Body of pancreas (tissue), 2 donors: Measurements from ENCODE around the gene RCAN3.

GRCh38 chr1:23793280-23793754 lies 2.4 kb downstream of the LYPLA2 start:
- PRO-cap, result no peak
- RAMPAGE, long total RNA, 2 experiments, result no peak in any of the 2 experiments

- PRO-cap, result no peak
- RAMPAGE, long total RNA, 2 experiments, result no peak in any of the 2 experiments
Measured at GRCh38 chr1:23866925-23867171, 1.2 kb downstream of the FUCA1 start.

GRCh38 chr1:23868843-23869172 lies 718 bp upstream of the FUCA1 start:
- PRO-cap, result no peak
- RAMPAGE, long total RNA, 2 experiments, result no peak in any of the 2 experiments

DNA sequence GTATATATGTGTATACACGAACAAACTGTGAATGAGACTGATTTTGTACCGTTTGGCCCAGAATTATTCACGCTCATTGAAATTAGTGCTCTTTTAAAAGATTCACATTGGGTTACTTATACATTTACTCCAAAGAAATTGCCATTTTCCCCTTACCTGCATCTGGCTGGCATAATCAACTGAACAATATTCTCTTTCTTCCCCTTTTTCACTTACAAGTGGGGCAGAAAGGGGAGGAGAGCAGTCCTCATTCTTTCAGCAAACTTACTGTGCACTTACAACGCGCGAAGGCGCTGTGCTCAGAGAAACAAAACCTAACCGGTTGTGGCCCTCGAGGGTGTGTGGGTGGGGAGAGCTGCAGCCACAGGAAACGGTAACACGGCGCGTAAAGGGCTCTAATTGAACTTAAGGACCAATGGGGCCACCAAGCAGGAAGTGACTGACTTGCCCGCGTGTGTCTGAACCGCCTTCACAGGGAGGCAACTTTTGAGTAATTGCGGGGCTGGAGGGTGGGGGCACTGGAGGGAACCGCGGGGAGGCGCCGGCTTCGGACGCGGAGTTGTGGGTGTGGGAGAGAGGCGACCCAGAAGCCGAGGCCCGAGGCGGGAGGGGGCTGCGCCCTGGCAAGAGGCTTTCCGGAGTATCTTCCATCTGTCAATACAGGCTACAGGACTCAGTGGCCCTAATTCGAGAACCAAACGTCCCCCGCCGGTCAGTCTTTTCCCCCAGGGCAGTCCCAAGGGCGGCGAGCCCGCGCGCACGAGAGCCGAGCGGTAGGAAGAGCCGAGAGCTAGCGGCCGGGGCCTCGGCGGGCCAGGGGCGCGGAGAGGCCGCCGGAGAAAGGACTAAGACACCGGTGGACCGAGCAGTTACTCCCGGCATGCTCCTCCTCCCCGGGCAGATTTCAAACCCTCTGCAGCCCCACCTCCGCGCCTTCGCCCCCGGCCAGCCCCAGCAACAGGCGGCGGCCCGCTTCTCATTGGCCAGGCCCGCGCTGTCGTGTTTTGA lies 557 bp upstream of the PNRC2 start:
- PRO-cap, result bidirectional peak, plus-strand start at position 521 of the sequence, minus-strand start at position 372 of the sequence; bidirectional peak, plus-strand start outside the sequence, minus-strand start at position 877 of the sequence
- RAMPAGE, long total RNA, 2 experiments, result no peak in any of the 2 experiments

GRCh38 chr1:23976201-23977250 lies 3.6 kb downstream of the SRSF10 start:
- PRO-cap, result no peak
- RAMPAGE, long total RNA, 2 experiments, result no peak in any of the 2 experiments

- PRO-cap, result no peak
- RAMPAGE, long total RNA, 2 experiments, result no peak in any of the 2 experiments
Measured at GRCh38 chr1:24015673-24016406, 35.7 kb upstream of the SRSF10 start.

DNA sequence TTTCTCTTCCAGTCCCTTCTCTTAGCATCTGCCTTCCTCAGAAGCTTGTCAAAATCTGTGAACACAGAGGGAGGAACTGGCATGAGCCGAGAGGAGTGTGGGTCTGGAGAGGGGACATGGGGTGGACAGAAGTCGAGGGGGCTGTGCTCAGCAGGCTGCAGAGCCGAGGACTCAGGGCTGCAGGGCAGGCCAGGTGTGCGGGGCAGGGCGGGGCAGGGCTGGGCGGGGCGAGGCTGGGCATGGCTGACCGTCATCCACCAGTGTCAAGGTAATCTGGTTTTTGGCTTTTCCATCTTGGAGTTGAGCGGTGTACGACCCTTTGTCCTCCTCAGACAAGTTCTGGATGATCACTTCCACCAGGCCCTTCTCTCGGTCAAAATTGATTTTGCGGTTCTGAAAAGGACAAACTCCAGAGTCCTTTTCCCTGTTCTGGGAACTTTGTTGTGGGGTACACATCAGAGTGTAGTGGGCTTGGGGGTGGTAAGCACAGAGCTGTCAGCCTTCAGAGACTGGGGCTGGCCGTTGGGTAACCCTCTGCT lies 43.9 kb downstream of the MYOM3 start:
- PRO-cap, result no peak
- RAMPAGE, long total RNA, 2 experiments, result no peak in any of the 2 experiments

- PRO-cap, result no peak
- RAMPAGE, long total RNA, 2 experiments, result no peak in any of the 2 experiments
Measured at GRCh38 chr1:24089998-24090854, 21.7 kb downstream of the MYOM3 start.

GRCh38 chr1:24119825-24121056 lies 8.3 kb upstream of the MYOM3 start:
- PRO-cap, result bidirectional peak, plus-strand start at chr1:24120280, minus-strand start at chr1:24120221; bidirectional peak, plus-strand start at chr1:24120705, minus-strand start at chr1:24120421
- RAMPAGE, long total RNA, 2 experiments, result no peak in any of the 2 experiments

DNA sequence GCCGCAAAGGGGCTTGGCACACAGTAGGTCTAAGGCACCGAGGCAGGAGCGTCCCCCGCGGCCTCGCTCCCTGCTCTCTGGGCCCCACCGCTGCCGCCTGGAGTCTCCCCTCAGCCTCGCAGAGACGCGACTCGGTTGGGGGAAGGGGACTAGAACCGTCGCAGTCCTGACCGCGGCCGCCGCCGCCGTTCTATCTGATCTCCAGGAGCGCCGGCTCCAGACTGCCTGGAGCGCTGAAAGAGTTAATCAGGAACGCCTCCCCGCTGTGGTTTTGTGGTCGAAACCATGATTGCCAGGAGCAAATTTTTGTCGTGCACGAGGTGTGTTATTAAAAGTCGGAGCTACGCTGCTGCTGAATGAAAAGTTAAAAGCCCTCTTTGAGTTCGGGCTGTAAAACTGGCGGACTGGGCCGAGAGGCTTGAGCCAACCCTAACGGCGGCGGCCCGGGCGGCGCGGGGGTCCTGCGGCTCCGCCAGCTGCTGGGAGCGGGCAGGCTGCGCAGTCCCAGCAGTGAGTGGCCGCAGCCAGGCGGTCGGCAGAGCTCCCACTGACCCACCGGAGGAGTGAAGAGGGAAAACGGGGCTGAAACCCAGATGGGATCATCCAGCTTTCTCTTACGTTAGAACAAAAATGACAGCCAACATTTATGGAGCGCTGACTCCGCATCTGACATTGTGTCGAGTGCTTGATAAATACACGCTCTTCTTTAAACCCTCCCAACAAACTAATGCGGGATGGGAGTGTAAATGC lies 3.2 kb downstream of the GRHL3 start:
- PRO-cap, result unidirectional peak, minus-strand start at position 192 of the sequence
- RAMPAGE, long total RNA, 2 experiments, result no peak in any of the 2 experiments

DNA sequence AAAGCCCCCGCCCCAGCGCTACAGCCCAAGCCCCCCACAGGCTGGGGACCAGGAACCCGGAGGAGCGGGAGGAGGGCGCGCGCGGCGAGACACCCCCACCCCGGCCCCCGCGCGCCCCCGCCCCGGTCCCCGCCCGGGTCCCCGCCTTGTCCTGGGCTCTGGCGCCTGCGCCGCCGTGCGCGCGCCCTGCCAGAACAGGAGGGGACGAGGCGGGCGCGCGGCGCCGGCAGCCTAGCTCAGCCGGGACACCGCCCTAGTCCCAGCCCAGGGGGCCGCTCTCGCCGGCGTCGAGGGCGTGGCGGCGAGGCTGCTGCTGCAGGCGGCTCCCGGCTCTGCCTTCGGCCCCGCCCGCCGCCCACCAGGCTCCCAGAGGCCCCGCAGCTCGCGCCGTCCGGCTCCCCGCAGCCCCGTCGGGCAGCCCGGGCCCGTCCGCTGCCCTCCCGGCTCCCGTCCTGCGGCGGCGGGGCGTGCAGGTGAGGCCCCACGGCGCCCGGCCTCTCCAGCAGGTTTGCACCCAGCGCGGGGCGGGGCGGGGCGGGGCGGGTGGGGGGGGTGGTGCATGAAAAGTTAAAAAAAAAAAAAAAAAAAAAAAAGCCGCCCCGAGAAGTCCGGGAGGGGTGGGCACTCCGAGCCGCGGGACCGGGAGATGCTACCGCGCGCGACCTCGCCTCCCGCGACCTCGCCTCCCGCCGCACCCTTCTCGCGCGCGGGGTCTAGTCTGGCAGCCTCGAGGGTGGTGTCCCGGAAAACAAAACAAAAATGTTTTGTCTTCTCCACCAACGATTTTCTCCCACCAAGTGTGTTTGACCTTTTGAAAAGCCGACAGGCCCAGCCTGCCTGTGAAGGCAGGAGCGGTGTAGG lies at the start of gene RCAN3:
TSS of gene RCAN3 (plus strand) at position 192 of the 861 bp plus-strand sequence.
- PRO-cap, result bidirectional peak, plus-strand start at position 192 of the sequence, minus-strand start at position 196 of the sequence; bidirectional peak, plus-strand start at position 629 of the sequence, minus-strand start at position 454 of the sequence
- RAMPAGE, long total RNA, 2 experiments, result no peak in any of the 2 experiments

DNA sequence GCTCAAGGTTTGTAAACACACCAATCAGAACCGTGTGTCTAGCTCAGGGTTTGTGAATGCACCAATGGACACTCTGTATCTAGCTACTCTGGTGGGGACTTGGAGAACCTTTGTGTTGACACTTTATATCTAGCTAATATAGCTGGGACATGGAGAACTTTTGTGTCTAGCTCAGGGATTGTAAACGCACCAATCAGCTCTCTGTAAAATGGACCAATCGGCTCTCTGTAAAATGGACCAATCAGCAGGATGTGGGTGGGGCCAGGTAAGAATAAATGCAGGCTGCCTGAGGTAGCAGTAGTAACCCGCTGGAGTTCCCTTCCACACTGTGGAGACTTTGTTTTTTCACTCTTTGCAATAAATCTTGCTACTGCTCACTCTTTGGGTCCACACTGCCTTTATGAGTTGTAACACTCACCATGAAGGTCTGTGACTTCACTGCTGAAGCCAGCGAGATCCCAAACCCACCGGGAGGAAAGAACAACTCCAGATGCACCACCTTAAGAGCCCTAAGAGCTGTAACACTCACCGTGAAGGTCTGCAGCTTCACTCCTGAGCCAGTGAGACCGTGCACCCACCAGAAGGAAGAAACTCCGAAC lies 23.1 kb upstream of the CLIC4 start:
- PRO-cap, result no peak
- RAMPAGE, long total RNA, 2 experiments, result no peak in any of the 2 experiments

DNA sequence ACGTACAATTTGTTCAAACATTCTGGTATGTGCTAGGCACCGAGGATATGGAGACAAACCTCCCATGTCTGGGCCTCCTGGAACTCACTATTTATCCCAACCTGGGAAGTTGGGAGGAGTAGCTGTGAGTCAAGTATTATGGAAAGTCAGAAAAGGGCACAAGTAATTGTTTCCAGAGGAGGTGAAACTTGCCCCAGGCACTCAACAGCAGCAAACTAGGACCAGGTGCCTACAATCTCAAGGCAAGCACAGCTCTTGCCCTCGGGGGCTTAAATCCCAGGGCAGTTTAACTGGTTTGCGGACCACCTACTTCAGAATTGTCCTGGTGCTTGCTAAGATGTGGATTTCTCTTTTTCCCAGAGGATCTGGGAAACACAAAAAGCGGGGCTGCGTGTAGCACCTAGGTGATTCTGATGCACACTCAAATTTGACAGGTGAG lies 1.4 kb upstream of the CLIC4 start:
- PRO-cap, result no peak
- RAMPAGE, long total RNA, 2 experiments, result no peak in any of the 2 experiments

GRCh38 chr1:24905429-24905900 lies 24.6 kb downstream of the RUNX3 start:
- PRO-cap, result no peak
- RAMPAGE, long total RNA, 2 experiments, result no peak in any of the 2 experiments

GRCh38 chr1:24914755-24915262 lies 15.3 kb downstream of the RUNX3 start:
- PRO-cap, result no peak
- RAMPAGE, long total RNA, 2 experiments, result no peak in any of the 2 experiments

DNA sequence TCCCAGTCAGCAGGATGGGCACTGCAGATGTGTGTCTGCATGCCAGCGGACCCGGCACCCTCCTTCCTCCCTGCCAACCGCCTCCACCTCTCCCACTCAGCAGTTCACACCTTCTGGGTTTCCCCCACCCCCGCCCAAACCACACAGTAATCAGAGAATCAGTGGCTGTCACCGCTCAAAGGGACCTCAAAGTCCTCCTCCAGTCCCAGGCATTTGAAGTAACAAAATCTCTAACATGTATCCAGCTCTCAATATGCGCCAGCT lies 5.0 kb downstream of the RUNX3 start:
- PRO-cap, result no peak
- RAMPAGE, long total RNA, 2 experiments, result no peak in any of the 2 experiments

- PRO-cap, result no peak
- RAMPAGE, long total RNA, 2 experiments, result no peak in any of the 2 experiments
Measured at GRCh38 chr1:24970530-24970828, 40.4 kb upstream of the RUNX3 start.

- PRO-cap, result no peak
- RAMPAGE, long total RNA, 2 experiments, result no peak in any of the 2 experiments
Measured at GRCh38 chr1:25033723-25034725, 103.9 kb upstream of the RUNX3 start.

DNA sequence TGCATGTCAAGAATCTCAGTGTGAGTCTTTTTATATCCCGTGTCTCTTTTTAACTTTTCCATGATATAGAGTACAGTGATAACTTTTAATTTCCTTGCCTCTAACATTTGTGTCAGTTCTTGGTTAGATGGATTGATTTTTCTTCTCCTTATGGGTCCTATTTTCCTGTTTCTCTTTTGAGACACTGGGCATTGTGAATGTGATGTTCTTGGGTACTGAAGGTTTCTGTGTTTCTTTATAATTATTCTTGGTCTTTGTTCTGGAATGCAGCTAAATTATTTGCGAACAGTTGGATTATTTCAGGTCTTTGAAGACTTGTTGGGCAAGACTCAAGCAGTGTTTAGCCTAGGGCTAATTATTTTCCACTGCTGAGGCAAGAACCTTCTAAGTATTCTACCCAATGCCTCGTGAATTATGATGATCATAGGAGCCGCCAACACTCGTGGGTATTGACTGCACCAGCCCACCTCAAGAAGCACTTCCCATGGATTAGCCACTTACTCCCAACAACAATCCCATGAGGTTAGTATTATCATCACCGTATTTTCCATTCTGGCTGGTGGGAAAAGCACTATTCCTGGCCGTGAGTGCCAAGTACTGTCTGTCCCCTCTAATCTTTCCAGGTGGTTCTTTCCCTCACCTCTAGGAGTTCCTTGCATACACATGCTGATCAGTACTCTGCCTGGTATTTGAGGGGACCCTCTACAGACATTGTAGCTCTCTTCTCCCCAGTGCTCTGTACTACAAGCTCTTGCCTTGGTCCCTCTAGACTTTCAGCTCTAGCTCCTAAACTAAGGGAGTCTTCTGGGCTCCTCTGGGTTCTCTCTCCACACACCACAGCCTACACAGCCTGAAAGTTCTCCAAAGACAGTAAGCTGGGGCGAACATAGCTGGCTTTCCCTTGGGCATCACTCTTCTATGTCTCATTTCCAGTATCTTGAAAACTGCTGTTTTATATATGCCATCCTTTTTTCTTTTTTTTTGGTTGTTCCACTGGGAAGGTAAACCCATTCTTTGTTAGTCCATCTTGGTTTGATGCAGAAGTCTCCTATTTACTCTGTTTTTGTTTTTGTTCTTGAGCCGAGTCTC lies 13.2 kb downstream of the SYF2 start:
- PRO-cap, result no peak
- RAMPAGE, long total RNA, 2 experiments, result no peak in any of the 2 experiments

DNA sequence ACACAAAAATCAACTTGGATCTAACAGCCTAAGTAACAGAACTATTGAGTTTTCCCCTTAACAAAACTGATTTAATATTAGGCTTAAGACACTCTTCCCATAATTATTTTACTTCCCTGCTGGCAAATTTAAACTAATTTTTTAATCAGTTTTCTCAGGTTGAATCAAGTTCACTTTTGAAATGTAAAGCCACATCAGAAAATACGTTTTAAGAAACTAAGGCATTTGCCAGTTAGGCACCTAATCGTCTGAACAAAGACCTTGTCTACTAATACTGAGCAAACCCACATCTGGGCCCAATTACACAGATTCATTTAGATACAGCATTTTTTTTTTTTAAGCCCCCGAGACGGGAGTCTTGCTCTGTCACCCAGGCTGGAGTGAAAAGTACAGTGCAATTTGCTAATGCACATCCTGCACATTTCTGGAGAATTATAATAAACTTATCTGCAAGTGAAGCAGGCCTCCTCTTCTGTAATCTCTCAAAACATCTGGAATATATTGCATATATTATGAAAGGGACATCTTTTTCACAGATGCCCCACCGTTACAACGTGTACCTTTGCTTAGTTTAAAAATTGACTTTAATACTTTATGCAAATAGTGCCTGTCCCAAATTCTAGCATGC lies 3.4 kb downstream of the RSRP1 start:
- PRO-cap, result no peak
- RAMPAGE, long total RNA, 2 experiments, result no peak in any of the 2 experiments